ENCODE data around the gene RNF103.

DNA sequence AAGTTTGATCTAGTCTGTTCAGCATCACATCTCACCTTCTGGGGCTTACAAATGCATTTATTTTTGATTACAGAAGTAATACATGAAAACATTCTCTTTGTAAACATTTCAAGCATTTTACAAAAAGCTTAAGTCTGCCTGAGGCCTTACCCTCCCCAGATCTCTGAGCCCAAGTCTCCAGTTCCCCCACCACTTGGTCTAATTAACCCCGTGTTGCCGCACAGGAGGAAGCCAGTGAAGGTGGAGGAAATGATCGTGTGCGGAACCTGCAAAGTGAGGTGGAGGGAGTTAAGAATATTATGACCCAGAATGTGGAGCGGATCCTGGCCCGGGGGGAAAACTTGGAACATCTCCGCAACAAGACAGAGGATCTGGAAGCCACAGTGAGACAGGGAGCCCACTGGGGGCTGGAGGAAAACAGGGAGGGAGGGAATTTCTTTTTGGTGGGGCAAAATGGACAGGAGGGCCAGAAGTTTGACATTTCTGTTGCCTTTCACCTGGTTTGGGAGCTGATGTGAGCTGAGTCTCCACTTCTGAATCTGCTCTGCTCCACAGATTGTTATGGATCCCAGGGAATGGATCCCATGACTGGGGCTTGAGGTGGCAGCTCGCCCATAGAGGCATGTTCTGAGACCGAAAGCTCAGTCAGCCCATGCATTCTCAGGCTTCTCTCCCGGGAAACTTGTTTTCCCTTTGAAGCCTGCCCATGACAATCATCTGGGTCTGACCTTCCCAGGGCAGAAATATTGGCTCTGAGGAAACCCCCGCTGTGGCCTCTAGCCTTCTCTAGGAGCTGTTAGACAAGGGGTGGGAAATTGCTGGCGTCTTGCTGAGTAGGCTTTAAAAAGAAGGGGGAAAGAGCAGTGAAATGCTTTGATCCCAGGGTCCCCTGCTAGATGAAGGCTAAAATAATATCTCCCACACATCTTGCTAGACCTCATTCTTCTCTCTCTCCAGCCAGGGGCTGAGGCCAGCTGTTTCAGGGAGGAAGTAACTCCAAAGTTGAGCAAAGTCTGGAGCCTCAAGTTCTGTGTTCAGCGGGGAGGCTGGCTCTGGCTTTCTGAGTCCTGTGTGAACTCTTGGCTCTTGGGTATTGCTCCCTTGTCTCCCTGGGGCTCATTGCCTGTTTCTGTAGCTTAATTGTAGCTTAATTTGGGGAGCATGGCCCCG is 1.8 kb downstream of the VAMP8 start:
- PRO-cap, result no peak
- RAMPAGE, long total RNA, result no peak

DNA sequence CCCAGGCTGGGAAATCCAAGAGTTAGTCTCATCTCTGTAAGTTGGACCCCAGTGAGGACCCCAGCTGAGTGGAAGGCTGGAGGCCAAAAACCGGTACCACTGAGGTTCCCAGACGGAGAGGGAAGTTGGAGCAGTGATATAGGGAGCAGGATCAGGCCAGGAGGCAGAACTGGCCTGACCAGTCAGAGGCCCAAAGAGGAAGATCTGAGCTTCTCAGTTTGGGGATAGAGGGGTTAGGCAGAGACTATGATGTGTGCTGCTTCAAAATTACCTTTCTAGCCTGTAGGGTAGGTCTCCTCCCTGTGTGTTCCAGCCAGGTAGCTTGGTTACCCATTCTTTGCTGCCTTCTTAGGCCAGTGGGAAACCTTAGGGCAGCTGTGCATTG is 4.6 kb upstream of the RNF181 start:
- PRO-cap, result no peak
- RAMPAGE, long total RNA, result no peak

GRCh38 chr2:85660916-85661958 is 6.8 kb downstream of the SFTPB start:
- PRO-cap, result unidirectional peak, plus-strand start at chr2:85661324
- RAMPAGE, long total RNA, result no peak

DNA sequence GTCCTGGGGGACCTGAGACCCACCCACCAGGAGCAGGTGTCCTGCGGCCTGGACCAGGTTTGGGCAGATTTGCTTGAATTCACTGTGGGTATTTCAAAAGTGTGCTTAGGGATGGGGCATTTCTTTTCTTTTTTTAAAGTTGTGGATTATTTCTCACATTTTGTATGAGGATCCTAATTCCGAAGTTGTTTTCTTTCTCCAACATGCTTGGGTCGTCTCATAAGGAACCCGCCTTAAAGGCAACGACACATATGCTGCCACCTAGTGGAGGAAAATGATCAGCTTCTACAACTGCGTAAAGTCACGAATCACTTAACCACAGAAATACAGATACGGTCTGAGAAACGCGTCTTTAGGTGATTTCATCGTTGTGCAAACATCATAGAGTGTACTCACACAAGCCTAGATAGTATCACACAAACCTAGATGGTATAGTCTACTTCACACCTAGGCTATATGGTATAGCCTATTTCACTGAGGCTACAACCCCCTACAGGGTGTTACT is 13.0 kb downstream of the GNLY start:
- PRO-cap, result no peak
- RAMPAGE, long total RNA, result no peak

DNA sequence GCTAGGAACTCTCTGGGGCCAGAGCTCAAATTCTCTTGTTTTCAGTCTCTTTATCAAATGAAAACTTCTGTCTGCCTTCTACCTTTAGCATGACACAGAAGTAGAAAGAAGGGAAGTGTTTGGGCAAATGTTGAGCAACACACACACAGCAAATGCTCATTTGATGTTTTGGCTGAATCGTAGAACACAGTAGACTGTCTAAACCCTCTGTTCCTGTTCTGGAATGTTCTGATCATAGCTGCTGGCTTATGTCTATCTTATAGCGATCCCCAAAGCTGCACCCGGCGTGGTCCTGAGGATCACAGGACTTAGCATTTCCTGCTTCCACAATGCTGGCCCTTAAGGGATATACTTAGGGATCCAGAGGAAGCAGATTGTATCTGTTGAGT is 15.2 kb downstream of the GNLY start:
- PRO-cap, result no peak
- RAMPAGE, long total RNA, result no peak

DNA sequence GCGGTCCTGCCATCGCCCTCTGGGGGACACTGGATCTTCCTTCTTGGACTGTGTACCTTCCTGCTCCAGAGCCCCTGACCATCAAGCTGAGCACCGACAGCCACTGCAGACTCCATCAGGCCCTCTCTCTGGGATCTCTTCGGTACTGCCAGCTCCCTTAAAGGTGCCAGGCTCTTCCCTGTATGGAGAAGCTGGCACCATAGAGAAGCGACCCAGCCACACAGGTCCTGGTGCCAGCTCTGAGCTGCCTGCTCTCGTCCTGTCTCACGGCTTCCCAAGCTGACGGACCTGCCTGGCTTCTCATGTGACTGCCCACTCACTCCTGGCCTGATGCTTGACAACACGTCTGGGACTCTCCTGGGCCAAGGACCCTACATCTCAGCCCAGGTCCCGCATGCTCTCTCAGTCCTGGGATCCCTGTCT is 12.6 kb upstream of the ATOH8 start:
- PRO-cap, result no peak
- RAMPAGE, long total RNA, result no peak

GRCh38 chr2:85753053-85753289 is 820 bp upstream of the ATOH8 start:
- PRO-cap, result no peak
- RAMPAGE, long total RNA, result no peak

- PRO-cap, result bidirectional peak, plus-strand start at chr2:85886934, minus-strand start at chr2:85886658
- RAMPAGE, long total RNA, result no peak
Observed at GRCh38 chr2:85886373-85887105, 2.3 kb downstream of the ST3GAL5 start.

DNA sequence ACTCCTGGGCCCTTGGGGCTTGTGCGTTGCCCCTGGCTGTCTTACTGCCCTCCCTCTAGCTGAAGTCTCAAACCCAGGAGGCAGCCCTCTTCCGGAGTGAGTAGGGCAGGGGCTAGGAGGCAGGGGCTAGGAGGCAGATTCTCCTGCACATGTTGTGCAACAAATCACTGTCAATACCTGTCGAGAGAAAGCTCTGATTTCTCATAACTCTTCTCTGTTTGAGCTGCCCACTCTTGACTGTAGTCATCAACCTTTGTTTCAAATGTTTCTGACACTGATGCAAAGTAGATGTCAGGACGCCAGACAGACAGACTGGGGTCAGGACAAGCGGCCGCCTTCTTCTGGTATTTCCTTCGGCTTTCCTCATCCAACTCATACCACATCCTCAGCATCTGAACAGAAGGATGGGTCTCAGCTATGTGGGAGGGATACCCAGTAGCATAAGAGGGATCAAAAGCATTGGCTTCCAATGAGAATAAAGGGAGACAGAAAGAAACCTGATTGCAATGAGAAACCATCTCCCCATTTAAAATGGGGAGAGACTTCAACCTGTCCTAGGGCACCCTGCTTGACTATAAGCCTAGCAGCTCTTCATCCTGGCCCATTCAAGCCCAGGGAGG is 63.9 kb downstream of the POLR1A start:
- PRO-cap, result no peak
- RAMPAGE, long total RNA, result no peak

DNA sequence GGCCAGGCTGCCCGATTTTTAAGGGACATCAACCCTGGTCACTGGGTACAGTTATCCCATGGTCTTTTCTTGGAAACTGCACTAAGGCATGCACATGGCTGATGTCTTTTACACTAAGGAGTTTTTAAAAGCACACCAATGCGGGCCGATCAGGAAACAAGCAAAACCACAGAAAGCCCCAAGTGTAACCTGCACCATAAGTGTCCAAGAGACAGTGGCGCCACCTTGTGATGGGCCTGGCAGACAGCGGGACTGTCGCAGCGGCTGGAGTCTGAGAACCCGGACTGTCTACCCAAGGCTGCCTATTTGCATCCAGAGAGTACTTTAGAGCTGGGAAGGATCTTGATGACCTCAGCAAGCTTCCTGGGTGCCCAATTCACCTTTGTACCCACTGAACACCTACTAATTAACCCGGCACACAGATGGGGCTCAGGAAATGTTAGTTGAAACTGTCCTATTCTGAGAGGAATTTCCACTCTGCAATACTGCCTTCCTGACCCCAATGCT is 25.8 kb downstream of the POLR1A start:
- PRO-cap, result no peak
- RAMPAGE, long total RNA, result no peak

DNA sequence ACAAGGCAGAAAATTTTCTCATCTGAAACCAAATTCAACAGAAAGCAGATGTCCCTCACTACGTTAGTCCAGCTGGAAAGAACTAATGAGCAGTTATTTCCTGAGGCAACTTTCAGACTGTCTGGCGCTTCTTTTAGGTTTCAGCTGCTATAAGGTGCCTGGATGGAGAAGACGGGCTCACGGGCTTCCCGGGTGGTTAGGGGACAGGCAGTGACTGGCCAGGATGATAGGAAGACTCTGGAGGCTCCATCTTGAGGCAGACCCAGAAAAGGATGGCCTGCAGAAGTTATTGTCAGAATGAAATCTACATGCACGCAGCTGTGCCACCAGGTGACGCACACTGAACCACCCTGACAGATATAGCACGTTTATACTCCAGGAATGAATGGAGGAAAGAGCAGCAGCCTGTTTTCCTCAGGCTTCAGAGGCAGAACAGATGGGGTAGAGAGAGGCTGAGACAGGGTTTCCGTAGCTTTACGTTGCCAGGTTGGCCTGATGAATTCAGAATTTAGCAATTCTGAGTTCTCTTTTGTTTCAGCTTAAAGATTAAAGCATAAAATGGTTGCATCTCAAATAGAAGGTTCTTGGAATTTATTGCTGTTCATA is 50.8 kb downstream of the MRPL35 start:
- PRO-cap, result no peak
- RAMPAGE, long total RNA, result no peak

- PRO-cap, result no peak
- RAMPAGE, long total RNA, result no peak
Observed at GRCh38 chr2:86254650-86255325, 55.5 kb downstream of the MRPL35 start.

- PRO-cap, result no peak
- RAMPAGE, long total RNA, result no peak
Observed at GRCh38 chr2:86449172-86449761, 8.1 kb downstream of the KDM3A start.

DNA sequence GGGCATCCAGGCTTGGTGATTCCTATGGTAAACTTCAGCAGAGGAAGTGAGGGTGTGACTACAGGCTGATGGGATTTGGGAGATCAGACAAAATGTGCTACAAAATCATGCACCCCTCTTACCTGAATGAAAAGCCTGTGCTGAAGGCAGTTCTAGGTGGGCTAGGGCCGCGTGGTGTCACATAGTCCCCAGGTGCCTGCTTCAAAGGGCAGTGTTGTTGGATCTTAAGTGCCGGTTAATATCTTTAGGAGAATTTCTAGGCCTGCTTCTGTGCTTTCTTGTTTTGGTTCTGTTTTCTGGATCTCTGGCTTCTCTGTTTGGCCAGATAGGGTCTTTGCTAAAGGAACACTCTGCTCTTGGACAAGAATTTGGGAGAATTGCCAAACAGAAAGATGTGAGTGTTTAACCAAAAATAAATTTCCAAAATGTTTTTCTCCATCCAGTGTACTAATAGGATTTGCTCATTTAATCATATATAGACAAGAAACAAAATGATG is 41.8 kb downstream of the KDM3A start:
- PRO-cap, result no peak
- RAMPAGE, long total RNA, result no peak

DNA sequence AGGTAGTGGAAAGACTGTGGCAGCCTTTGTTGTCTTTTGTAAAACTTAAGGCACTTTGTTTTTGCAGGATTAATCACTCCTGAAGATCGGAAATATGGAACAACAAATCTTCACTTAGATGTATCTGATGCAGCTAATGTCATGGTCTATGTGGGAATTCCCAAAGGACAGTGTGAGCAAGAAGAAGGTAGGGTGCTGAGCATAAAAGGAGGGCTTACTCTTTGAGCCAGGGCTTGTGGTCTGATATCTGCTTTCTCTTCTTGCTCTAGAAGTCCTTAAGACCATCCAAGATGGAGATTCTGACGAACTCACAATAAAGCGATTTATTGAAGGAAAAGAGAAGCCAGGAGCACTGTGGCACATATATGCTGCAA is 48.1 kb downstream of the KDM3A start:
- PRO-cap, result no peak
- RAMPAGE, long total RNA, result no peak

GRCh38 chr2:86548629-86549236 is 14.5 kb downstream of the CHMP3 start:
- PRO-cap, result no peak
- RAMPAGE, long total RNA, result no peak

- PRO-cap, result bidirectional peak, plus-strand start at chr2:86623991, minus-strand start at chr2:86623833
- RAMPAGE, long total RNA, result no peak
Observed at GRCh38 chr2:86623721-86624102, at the start of gene RNF103. Gene RNF103 (minus strand): TSS chr2:86623865.

- PRO-cap, result no peak
- RAMPAGE, long total RNA, result no peak
Observed at GRCh38 chr2:86627962-86628683, 4.5 kb upstream of the RNF103 start.

DNA sequence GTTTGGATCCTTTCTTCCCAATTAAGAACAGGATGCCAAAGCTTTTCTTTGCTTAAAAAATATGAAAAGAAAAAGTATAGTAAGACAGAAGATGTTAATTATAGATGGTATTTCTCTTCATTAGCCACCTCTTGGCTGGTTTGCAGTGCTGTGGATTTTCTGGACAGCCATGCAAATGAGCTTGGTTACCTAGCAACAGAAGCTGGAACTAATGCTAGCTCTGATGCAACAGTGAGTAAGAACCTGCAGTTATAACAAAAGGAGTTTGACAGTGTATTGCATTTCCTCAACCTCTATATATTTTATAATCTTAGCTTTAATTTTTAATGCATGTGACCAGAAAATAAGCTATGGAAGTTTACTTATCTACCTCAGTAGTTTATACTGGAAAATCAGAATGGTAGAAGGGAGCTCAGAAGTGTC is 27.9 kb downstream of the RMND5A start:
- PRO-cap, result no peak
- RAMPAGE, long total RNA, result no peak

DNA sequence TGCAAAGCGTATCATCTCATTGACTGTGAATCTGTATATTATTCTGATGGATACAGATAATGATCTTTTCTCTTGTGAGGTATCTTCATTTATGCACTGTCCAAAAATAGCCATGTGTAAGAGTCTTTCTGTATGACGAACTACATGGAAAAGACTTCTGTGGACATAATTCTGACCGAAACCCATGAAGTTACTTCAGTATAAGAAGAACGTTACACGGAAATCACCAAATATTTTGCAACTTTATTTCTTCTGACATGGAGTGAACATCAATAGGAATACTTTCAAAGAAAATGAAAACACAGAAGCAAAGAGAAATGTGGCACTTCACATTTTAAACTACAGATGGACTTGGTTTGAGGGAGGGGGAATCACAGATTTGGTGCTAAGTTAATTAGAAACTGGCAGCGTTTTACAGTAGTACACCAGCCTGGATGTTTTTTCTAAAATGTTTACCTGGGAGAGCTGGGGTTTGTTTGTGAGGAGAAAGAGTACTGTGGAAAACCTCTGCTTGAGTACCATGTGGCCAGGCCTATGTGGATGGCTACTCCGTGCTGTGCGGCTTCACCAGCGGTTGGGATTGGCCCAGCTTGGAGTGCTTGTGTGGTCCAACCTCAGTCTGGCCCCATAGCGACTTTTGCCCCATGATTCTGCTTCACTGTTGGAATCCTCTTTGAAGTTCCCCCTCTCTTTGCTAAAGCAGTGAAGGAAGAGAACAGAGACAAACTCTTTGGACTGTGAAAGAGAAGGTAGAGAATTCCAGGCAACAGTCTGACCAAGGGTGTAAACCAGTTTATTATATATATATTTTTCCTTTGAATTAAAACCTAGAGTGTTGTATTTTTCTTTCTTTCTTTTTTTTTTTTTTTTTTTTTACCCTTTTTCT is 16.0 kb downstream of the CD8A start:
- PRO-cap, result no peak
- RAMPAGE, long total RNA, result no peak